HT-29 (cell line): ENCODE measurements around a stretch of chr3.

GRCh38 chr3:15752659-15753496, 44.9 kb downstream of the ANKRD28 start:
- RAMPAGE, long total RNA, result no peak

GRCh38 chr3:15796778-15797073, 1.1 kb downstream of the ANKRD28 start:
- RAMPAGE, long total RNA, result no peak

- RAMPAGE, long total RNA, result no peak
These were observed 6.9 kb downstream of the GALNT15 start for GRCh38 chr3:16181318-16181842.

GRCh38 chr3:16227609-16228084, 37.1 kb downstream of the DPH3 start:
- RAMPAGE, long total RNA, result no peak

DNA sequence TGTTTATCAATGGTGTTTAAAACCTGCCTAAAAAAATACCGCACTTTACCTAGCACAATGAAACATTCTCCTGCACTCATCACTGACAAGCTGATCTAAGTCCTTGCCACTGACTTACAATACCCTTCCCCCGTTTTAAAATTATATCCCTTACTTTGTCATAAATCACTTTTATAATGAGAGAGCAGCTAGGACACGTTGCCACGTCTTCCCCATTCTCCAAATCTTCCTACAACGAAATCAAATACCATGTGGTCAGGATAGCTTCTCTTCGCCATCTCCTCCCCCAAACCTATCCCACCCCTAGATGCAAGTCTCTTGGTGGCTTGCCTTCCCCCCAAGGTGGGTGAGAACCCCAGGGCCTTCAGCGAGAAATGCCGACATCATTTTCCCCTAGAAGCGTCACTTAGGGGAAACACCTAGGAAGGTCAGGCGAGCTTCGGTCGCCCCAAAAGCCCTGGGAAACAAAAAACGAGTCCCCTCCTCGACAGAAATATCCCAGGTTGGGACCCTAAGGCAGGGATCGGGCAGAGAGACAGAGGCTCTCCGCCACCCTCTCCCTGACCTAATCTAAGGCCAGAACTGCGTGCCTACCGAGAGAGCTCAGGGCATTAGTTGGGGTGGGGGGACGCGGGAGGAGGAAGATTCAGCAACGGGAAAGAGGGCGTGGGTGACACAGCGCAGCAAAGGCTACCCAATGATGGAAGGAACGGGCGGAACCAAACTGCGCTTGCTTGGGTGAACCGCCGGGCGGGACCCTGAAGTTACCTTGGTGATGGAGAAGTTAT, 548 bp downstream of the DPH3 start:
- RAMPAGE, long total RNA, result no peak

GRCh38 chr3:16311716-16312676, 47.0 kb downstream of the OXNAD1 start:
- RAMPAGE, long total RNA, result no peak

DNA sequence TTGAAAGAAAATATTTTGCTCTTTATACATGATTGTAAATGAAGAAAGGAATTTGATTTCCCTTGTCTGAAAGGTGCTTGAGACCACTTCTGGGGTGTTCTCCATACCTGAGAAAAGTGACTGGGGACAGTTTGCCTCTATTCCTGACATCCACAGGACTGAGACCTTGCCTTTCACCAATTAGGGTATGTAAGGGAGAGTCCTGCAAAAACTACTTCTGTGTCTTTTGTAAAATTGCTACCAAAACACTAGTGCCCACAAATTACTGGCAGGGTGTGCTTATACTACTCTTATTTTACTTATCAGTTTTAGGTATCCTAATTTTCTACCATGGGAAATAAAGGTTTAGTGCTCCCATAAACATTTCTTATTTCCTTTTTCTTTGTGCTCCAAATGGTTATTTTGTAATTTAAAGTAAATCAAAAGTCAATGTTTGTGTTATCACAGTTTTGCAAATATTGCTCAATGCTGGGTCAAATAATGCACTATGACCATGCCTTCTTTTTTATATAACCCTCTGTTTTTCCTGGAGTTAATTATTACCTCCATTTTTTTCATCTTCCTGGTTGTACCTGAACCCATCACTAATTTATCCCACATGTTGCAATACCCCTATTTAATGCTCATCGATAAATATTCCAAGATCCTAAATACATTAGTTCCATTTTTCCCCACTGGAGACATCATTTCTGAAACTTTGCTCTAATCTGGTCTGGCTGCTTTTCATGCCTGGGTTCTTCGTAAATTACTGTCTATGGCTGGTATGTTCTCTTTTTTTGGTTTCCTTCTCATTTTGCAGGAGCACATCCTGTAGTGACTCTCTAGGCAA, 66.2 kb downstream of the OXNAD1 start:
- RAMPAGE, long total RNA, result no peak

DNA sequence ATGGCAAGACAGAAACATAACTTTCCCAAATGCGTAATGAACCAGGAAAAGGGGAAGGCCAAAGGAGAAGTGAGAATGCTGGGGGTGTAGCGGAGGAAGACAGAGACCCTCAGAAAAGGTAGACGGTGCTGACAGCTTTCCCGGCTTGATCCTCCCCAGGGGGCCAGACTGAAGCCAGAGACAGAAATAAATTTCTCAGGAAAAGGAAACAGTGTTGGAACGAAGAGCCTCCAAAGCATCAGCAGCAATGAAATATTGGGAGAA, 107.6 kb downstream of the OXNAD1 start:
- RAMPAGE, long total RNA, result no peak

DNA sequence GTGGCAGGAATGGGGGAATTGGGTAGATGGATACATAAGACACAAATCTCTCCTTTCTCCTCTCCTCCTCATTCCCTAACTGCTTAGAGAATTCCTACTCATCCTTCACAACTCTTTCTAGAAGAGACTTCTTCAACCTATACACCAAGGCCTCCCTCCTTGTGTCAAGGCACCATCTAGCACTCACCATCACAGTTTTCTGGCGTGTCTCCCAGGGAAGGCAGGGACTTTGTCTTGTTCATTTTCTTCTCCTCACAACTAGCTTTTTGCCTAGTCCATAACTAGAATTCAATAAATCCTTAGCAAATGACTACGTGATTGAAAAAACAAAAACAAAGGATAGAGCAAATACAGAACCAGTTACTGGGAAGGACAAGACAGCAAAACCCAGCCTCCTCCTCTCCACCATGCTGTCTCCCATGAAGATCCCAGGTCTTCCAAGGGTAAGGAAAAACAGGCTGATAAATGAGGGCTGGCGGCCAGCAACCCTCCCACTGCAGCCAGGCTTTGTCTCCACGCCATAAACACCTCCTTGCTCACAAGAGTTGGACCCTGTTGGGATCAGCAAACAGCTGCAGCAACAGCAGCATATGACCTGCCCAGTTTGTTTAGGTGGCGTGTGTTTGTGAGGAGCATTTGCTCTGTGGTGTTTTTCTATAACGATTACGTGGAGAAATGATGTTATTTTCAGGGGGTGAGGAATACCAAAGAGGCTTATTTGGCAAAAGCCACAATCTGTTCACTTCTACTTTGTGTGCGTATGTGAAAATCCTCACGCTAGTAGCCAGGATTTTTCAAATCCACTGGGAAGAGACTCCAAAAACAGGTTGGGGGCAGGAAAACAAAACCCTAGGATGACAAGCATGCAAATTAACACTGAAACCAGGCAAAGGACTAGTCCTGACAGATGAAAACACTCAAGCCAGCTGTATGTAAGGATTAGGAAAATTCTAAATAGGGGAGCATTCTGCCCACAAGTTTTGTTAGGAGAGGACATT, 58.6 kb downstream of the RFTN1 start:
- RAMPAGE, long total RNA, result no peak

DNA sequence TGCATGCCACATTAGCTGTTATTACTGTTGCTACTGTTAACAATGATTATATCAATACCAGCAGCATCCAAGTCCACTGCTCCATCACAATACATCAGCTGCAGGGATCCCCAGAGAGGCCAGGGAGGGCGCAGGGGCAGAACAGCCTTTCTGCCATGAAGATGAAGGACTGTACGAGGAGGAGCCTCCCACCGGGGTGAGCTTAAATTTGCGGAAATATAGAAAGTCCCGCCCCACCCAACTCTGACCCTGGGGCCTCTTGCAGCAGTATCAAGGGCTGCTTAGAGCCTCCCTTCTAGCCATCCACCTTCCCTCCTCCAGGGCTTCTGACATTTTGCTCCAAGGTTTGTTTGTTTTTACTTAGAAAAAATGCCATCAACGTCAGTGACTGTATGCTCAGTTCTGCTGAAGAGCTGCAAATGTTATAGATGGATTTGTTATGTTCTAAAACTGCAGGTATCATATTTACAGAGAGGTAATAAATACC, 30.8 kb downstream of the RFTN1 start:
- RAMPAGE, long total RNA, result no peak

DNA sequence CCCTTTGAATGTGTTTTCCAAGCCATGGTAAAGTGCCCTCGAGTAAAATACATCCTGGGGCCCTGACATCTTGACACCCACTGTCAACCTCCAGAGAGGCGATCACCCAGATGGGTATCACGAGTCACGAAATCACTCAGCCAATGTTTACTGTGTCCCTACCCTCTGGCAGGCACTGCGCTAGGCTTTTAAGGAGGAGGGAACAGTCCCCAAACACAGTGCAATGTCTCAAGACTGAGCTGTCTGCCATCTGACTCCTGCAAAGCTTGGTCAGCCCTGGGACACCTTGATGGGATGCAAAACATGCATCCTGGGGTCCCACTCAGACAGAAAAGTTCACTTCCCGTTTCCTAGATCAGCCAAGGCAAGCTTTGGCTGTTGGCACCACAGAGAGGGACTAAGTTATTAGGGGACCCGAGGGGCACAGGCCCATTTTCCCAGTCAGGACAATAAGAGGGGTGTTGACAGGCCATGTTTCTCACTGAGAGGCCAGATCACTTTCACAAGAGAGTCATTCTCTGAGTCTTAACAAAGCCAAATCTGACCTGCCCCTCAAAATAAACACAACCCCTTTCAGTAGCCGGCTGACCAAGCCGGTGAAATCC, 3.7 kb downstream of the RFTN1 start:
- RAMPAGE, long total RNA, result no peak

DNA sequence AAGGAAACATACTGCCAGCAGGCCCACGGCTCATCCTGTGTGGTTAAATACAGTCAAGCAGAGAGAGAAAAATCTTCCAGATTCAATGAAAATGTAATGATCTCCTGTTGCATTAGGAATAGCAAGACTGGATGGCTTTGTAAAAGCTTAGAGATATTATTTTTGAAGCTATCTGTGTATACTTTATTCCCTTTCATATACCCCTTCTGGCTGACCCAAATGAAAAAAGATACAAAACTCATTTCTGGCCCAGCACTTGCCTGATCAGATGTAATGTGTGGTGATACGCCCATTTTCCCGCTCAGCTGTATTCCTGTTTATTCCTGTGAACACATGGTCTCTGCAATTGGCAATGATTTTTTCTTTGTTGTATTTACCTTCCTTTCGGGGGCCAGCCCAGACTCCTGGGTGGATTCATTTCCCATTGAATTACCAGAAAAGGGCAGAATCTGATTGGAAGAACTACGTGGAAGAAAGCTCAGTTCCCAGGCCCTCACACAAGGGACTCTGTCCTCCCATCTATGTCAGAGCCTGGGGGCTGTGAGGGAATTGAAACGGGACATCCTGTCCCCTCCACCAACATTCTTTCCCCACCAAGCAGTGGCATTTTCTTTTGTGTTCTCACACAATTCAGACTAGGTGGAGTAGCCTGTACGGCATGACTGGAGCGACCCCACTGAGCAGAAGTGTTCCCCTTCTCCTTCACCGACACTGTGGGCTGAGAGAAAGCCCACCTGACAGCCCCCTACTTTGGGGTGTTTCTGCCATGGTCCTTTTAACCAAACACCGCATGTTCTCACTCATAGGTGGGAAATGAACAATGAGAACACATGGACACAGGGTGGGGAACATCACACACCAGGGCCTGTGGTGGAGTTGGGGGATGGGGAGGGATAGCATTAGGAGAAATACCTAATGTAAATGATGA, 31.9 kb upstream of the RFTN1 start:
- RAMPAGE, long total RNA, result no peak

GRCh38 chr3:16842783-16843257, 41.9 kb upstream of the PLCL2 start:
- RAMPAGE, long total RNA, result no peak

- RAMPAGE, long total RNA, result no peak
These were observed 14.3 kb downstream of the PLCL2 start for GRCh38 chr3:16898862-16899563.

DNA sequence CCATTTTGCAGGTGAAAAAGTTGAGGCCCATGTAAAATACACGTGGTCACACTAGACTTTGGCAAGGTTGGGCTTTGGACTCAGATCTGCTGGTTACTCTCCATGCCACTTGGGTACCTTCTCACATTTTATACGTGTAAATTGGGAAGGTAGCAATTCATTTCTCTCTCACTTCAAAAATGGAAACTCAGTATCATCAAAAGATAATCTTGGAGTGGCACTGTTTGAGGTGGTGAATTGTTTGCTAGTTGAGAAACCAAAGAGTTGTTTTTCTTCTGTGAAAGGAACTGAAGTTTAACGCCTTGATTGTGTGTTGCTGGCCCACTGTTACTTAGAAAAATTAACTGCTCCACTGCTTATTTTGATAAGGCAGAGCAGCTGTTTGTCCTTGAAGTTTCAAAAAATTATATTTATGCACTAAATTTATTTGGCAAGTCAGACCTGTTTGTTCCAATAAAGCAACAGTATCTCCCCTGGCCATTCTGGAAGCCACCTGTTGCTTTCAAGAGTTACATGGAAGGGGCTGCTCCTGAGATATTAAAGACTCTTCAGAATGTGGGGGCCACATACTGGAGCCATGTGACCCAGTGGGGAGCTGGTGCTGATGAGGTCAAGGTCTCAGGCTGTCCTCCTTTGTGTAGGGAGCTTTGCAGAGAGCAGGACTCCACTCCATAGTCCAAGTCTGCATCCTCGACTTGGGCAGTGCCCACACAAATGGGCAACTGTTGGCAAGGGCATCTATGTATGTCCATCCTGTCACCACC, 16.2 kb downstream of the PLCL2 start:
- RAMPAGE, long total RNA, result no peak

DNA sequence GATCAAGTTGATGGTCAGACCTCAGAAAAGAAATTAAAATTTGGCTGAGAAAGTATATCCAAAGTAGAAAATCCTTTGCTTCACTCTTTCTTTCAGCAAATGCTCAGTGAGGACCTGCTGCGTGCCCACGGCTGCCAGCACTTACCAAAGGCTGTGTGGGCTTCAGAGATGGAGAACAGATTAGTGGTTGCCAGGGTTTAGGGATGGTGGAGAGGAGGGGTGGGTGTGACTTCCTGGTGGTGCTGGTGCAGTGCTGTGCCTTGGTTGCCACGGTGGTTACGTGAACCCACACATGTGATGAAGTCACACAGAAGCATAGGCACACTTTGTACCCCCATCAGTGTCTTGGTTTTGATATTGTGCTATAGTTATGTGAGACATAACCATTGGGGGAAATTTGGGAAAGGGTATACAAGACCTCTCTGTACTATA, 204.2 kb downstream of the PLCL2 start:
- RAMPAGE, long total RNA, result no peak

DNA sequence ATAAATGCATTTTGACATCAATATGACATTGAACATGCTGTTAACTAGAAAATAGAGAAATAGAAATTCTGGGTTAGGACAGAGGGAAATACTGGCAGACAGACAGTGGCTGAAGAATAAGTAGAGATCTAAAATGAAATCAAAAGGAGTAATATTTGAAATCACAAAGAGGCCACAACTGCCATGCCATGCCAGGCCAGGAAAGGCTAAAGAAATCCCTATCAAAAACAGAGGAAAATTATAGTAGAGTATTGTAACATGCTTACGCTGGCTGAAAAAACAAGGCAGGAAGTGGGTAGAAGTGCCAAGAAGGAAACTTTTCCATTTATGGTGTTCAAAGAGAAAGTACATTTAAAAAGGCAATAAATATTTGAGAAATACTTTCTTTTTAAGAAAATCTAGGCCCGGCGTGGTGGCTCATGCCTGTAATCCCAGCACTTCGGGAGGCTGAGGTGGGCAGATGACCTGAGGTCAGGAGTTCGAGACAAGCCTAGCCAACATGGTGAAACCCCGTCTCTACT, 415.7 kb downstream of the PLCL2 start:
- RAMPAGE, long total RNA, result no peak

DNA sequence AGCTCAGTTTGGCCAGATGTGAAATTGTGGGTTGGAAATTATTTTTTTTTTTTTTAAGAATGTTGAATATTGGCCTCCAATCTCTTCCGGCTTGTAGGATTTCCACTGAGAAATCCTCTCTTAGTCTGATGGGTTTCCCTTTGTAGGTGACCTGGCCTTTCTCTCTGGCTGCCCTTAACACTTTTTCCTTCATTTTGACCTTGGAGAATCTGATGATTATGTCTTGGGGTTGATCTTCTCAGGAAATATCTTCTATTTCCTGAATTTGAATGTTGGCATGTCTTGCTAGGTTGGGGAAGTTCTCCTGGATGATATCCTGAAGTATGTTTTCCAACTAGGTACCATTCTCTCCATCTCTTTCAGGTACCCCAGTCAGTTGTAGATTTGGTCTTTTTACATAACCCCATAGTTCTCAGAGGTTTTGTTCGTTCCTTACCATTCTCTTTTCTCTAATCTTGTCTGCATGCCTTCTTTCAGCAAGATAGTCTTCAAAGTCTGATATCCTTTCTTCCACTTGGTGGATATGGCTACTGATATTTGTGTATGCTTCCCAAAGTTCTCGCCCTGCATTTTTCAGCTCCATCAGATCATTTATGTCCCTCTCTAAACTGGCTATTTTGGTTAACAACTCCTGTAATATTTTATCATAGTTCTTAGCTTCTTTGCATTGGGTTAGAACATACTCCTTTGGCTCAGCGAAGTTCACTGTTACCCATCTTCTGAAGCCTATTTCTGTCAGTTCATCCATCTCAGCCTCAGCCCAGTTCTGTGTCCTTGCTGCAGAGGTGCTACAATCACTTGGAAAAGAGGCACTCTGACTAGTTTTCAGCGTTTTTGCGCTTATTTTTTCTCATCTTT, 249.0 kb downstream of the TBC1D5 start:
- RAMPAGE, long total RNA, result no peak

DNA sequence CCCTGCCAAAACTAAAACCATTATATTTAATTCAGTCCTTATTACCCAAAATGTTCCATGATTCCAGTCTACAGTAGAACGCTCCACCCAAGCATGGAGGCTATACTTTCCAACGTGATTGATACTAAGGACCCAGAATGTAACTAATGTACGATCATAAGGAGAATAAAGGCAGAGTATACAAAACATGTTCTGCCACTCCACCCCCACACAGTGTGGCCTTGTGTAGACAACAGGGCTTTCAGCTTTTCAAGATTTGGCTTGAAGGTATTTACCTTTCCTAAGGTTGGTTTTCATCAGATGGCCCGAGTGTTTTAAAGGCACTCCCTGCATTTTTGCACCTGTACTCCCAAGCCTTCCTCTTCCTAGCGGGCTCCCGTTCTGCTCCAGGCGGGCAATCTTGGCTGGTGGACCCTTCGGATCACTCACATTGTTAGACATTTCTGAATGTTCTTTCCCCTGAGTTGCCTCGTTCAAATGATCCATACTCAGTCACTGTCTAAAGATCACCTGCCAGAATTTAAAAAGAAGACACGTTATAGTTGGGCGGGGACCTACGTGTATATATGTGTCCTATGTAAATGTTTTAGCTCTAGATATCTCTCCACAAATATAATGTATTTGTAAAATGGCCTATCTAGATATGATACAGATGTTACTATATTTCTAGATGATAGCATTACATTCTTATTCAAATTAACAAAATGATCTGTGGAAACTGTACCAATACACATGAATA, 4.5 kb downstream of the SATB1 start:
- RAMPAGE, long total RNA, result no peak

- RAMPAGE, long total RNA, result no peak
These were observed 200.6 kb downstream of the KCNH8 start for GRCh38 chr3:19348953-19349266.